Progenitor cell of endocrine pancreas (in vitro differentiated cells): ENCODE data around the genes TPCN1 and SDSL.

GRCh38 chr12:113221209-113221764 lies at the start of gene TPCN1:
TPCN1 (plus strand) TSS chr12:113221464.
- PRO-cap, result bidirectional peak, plus-strand start at chr12:113221489, minus-strand start at chr12:113221094

GRCh38 chr12:113241222-113241848 lies 20.1 kb downstream of the TPCN1 start:
- PRO-cap, result unidirectional peak, minus-strand start at chr12:113241339

GRCh38 chr12:113244006-113245156 lies 23.1 kb downstream of the TPCN1 start:
- PRO-cap, result no peak

DNA sequence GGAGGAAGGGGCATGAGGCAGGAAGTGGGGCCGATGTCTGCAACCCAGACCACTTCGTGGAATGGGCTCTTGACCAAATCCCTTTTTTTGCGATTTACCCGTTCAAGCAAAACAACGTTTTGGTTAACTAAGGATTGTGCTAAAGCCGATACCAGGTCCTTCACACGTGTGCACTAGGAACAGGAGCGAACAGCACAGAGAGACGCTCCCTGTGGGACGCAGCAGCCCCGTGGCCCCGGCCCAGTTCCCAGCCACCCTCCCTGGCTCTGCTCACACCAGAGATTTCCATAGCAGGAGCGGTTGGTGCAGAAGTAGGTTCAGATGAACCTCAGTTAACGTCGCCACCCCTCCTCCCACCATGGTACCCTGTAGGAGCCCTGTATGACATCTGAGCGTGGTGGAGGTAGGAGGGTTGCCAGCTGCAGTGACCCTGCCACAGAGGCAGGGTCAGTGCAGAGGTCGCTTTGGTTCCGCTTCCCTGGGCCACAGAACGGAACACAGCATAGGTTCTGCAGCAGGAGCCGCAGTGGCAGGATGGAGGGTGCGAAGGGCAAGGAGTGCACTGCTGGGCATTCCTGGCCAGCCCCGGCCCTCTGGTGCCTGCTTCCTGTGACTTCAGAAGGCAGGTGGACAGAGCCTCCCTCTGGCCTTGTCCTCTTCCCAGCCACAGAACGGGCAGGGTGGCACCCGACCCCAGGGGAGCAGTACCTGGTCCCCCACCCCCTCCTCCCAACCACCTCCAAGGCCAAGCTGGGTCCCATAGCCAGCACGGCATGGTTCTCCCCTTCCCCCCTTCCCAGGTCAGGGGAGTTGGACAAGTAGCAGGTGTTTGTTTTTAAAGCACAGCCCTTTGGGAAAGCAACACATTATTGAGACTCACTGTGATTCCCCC lies 37.8 kb downstream of the SLC8B1 start:
- PRO-cap, result no peak

GRCh38 chr12:113388546-113389292 lies 15.0 kb downstream of the SDS start:
- PRO-cap, result no peak

DNA sequence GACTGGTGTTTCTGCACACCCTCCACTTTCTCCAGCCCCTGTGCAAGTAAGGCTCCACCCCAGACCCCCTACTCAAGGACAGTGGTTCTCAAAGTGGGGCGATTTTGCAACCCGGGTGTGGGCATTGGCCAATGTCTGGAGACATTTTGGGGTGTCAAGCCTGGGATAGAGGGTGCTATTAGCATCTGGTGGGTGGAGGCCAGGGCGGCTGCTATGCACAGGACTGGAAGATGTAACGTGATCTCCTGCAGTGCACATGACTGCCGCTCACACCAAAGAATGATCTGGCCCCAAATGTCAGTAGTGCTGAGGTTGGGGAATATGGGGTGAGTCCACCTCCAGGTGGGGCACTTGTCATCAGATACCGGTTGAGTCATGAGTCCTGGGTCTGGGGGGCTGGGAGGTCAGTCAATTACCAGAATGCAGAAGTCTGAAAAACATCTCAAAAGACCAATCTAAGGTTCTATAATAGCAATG lies 6.2 kb upstream of the SDSL start:
- PRO-cap, result no peak

GRCh38 chr12:113416444-113416618 lies 5.8 kb upstream of the SDSL start:
- PRO-cap, result no peak

- PRO-cap, result bidirectional peak, plus-strand start at chr12:113422413, minus-strand start at chr12:113422308
Measured at GRCh38 chr12:113421857-113422892, at the start of gene SDSL. SDSL (plus strand) TSS chr12:113422380.

- PRO-cap, result no peak
Measured at GRCh38 chr12:113466870-113467464, 4.7 kb downstream of the LHX5 start.

DNA sequence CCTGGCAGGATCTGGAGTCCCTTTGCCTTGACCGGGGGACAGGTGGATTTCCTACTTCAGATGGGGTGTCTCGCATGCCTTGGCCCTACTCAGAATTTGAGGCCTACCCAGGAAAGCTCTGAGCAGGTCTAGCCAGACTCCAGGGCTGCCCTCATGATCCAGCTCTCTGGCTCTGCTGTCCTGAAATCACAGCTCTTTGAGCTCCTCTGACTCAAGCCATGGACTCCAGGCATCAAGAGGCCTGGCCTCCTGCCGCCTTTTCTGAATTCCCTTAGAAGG lies 116.0 kb downstream of the RBM19 start:
- PRO-cap, result no peak

- PRO-cap, result no peak
Measured at GRCh38 chr12:114403588-114404490, 2.1 kb downstream of the TBX5 start.

GRCh38 chr12:114408524-114409456 lies 2.8 kb upstream of the TBX5 start:
- PRO-cap, result no peak

- PRO-cap, result no peak
Measured at GRCh38 chr12:114670350-114671376, 13.3 kb downstream of the TBX3 start.

GRCh38 chr12:114679539-114680199 lies 4.3 kb downstream of the TBX3 start:
- PRO-cap, result no peak

- PRO-cap, result no peak
Measured at GRCh38 chr12:114683649-114683800, 450 bp downstream of the TBX3 start.

DNA sequence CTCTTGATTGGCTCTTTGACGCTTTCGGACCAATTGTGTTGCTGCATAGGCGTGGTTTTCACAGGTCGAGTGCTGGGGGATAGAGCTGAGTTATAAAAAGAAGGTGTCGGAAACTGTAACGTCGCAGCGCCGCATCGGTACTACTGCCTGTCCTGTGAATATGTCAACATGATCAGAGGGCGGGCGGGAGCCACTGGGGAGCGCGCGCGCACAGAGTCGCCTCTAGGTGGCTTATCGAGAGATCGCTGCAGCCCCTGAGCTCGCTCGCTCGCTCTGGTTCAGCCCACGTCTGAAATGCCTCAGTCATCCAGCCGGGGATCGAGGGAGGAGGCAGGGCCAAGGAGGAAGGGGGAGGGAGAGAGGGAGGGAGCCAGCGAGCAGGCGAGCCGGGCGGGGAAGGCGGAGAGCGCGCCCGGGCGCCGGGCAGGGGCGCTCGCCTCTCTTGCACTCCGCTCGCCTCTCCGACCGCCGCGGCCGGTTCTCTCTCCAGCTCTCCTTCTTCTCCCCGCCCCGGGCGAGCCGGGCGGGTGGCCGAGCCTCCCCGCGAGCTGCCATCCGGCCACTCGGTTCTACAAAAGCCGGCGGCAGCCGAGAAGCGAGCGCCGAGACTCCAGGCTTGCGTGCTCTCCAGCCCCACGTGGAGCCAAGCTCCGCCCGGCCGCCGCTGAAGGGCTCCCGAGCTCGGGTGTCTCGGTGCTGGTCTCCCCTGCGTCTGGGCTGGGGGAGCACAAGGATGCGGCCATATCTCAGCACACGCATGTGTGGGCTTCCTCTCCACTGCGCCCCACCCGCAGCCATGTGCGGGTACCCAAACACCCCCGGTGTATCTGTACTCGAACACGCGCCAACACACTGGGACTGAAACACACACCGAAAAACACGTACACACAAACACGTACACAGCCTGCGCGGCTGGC lies 513 bp upstream of the TBX3 start:
- PRO-cap, result bidirectional peak, plus-strand start at position 124 of the sequence, minus-strand start outside the sequence; bidirectional peak, plus-strand start at position 447 of the sequence, minus-strand start at position 291 of the sequence

DNA sequence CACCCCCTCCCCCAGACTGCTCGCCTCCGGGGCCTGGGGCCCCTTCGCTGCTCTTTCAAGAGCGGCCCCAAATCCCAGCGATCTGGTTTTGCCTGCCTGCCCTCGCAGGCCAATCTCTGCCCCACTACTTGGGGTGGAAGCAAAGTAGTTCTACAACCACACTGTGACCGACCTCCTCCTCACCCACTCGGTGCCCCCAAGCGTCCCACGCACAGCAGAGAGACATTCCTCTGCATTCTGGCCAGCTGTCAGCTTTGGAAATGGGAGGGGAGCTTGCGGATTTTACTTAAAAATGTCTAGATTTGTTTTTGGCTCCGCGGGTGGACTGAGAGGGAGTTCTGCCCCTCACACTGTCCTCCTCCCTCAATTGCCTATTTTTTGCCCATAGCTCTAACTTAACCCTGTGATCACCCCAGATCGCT lies 2.5 kb upstream of the TBX3 start:
- PRO-cap, result no peak

DNA sequence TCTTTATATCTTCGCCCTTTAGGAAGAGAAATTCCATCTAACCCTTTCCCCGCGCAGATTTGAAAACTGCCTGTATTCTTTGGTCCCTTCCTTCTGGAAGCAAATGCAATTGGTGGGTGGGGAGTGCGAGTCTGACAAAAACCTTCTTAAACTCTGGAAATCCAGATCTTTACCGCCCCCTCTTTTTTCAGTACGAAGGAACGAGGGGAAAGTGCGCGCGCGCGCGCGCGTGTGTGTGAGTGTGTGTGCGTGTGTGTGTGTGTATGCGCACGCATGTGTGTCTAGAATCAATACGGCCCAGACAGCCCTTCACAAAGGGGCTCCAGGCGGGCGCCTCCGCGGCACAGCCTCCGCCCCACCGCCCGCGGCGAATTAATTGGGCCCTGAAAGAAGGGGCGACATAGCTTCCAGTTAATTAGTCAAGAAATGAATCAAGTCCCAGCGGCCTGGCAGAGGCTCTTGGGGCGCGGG lies 14.0 kb upstream of the TBX3 start:
- PRO-cap, result no peak

GRCh38 chr12:114774392-114774696 lies 90.4 kb upstream of the TBX3 start:
- PRO-cap, result no peak

DNA sequence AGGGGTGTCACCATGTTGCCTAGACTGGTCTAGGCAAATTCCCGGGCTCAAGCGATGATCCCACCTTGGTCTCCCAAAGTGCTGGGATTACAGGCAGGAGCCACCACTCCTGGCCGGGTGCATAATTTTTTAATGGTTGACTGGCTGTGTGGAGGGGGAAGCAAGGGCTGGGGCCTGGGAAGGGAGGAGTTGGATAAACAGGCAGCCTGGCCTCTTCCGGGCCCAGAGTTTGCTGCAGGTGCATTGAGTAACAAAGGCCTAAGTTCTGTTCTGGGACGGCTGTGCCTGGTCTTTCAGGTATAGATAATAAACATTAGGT lies 191.3 kb upstream of the TBX3 start:
- PRO-cap, result no peak